ENCODE measurements around the genes TMEM82, ZBTB17 and FBXO42.

DNA sequence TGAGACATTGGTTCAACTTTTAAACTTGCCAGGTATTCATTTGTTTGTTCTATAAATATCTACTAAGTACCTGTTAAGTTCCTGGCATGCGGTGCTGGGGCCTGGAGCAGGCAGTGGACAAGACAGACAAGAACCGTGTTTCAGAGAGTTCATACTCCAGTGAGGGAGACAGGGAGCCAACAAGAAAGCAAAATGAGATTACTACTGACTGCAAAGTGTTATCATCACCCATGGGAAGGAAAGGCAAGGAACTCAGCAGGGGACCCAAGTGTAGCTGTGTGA, 39.1 kb upstream of the FHAD1 start:
- PRO-cap: no peak

DNA sequence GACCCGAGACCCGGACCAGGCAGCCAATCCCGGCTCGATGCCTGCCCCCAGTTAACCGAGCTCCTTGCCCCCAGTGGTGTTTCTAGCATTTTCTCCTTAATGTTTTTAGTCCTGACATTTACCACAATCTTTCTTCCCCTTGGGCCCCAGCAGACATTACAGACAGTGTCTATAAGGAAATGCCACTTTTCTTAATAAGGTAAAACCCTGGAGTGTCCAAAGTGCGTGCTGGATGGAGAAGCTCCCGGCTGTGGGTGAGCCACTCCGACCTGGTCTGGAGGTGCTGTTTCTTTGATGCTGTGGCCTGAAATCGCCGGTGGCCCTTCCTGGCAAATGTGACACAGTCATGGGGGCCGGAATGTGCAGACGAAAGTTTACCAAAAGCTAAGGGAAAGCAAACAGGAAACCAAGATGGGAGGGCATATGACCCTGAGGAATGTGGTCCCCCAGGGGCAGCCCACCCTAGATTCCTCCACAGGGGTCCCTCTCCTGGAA, 77.8 kb downstream of the FHAD1 start:
- PRO-cap: no peak

DNA sequence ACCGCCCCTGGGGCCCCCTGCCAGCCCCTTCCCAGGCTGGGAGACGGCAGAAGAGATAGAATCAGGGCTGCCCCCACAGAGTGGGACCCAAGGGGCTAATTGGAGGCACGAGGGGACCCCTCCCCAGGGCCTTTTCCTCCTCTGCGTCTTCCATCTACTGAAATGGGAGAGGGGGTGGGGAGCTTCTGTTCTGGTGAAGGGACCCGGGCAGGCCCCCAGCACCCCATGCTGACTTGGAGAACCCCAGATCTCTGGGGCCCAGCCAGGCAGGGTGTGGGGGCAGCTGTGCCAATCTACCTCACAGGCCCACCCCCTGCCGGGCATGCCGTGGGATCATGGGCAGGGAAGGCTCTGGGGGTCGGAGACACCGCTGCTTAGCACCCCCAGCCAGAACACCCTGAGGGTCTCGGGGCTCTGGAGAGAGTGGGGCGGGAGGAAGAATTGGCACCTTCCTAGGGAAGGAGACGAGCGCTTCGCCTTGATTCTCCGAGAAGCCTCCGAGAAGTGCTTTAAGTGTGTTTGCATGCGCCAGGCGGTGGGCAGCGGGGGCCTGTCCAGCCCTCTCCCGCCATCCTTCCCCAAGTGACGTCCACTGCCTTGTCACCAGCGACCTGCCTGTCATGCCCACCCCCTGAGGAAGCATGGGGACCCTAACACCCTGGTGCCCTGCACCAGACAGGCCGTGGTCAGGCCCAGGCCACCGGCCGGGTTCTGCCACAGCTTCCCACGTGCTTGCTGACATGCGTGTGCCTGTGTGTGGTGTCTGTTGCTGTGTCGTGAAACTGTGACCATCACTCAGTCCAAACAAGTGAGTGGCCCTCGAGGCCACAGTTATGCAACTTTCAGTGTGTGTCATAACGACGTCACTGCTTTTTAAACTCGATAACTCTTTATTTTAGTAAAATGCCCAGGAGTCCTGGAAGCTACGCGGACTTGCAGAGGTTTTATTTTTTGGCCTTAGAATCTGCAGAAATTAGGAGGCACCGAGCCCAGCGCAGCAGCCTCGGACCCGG, 8.8 kb upstream of the CTRC start:
- PRO-cap: no peak

GRCh38 chr1:15577554-15578109, 7.2 kb downstream of the AGMAT start:
- PRO-cap: no peak

DNA sequence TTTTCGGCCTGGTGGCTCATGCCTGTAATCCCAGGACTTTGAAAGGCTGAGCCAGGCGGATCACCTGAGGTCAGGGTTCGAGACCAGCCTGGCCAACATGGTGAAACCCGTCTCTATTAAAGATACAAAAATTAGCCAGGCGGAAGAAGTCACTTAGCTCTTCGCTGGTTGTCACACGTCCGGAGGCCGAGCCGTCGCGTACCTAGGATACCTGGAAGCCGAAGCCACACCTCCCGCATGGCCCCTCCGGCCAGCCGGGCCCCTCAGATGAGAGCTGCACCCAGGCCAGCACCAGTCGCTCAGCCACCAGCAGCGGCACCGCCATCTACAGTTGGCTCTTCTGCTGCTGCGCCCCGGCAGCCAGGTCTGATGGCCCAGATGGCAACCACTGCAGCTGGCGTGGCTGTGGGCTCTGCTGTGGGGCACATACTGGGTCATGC, 12.9 kb upstream of the DDI2 start:
- PRO-cap: no peak

- PRO-cap: no peak
Measured at GRCh38 chr1:15742251-15742881, at the start of gene TMEM82. Gene TMEM82 (plus strand): TSS chr1:15742499.

DNA sequence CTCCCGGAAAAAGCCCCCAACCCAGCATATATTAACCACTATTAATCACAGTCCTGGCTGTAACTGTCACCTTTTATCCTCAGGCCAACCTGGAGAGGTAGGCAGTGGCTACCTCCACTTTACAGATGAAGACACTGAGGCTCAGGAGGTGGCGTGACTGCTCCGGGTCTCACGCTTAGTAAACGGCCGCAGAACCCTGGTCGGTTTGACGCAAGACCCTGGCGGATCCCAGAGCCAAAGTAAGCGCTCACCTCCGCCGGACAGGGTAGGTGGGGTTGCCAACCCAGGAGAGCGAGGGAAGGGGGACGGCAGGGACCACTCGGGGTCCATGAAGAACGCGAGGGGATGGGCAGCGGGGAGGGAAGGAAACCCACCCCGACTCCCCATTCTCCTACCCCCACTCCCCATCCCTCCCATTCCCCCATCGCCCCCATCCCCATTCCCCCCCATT, 479 bp upstream of the FBLIM1 start:
- PRO-cap: bidirectional peak, plus-strand start outside the sequence, minus-strand start at position 339 of the sequence

- PRO-cap: unidirectional peak, plus-strand start at chr1:15837431; bidirectional peak, plus-strand start at chr1:15837598, minus-strand start at chr1:15837542
Measured at GRCh38 chr1:15836708-15837795, 10.5 kb upstream of the SPEN start.

DNA sequence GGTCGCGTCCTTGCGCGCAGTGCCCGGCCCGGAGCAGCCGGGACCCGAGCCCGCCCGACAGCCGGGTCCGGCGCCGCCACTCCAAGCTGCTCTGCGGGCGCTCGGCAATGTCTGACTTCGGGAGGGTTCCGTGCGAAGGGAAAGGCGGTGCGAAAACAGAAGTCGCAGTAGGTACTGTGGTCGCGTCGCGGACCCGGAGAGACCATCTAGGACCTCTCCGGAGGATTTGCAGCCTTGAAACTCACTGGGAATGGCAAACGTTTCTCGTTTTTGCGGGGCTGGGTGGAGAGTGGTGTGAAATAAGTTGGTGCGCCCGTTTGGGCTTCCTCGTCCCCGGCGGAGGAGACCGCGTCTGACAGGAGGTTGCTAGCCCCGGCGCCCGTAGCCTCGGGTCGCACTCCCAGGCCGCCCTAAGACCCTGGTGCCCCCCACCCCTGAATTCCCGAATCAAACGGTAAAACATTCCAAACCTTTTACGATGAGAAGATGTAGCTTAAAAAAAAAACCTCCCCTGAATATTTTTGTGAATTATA, 1.1 kb downstream of the SPEN start:
- PRO-cap: bidirectional peak, plus-strand start at position 170 of the sequence, minus-strand start at position 113 of the sequence; bidirectional peak, plus-strand start outside the sequence, minus-strand start at position 328 of the sequence

- PRO-cap: no peak
Measured at GRCh38 chr1:15919217-15919648, 56.7 kb downstream of the ZBTB17 start.

- PRO-cap: no peak
Measured at GRCh38 chr1:15947702-15948617, 27.9 kb downstream of the ZBTB17 start.

DNA sequence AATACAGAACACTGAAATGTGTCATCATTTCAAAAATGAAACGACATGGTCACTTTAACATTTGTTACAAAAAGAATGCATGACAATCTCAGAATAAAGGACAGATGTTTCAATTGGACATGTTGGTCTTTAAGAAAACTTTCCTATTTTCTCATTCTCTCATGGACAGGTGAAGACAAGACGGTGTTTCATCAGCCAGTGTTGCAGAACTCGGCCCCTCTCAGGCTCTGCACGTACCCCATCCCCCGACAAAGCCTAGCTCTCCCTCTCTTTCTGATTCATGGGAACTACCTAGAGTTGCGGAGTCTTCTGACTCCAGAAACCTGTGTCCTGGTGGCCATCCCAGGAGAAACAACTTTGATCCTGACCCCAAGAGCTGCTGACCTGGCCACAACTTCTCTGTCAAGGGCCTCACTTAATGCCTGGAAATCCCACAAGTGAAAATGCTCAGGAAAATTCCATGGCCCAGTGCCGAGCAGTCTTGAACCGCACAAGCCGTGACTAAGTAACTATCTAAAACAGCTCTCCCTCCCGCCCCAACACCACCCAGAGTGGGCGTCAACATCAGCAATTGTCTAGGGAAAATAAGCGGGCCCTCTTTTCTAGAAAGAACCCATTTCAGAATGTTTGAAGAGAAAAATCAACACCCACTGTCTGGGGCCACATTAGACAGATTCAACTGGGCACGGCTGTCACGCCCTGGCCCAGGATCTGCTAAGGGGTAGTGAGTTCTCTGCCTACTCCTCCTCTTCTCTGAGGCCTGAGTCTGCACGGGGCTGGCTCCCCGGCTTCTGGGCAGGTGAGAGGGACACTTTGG, 26.9 kb downstream of the ZBTB17 start:
- PRO-cap: no peak

- PRO-cap: no peak
Measured at GRCh38 chr1:15962258-15962603, 13.7 kb downstream of the ZBTB17 start.

DNA sequence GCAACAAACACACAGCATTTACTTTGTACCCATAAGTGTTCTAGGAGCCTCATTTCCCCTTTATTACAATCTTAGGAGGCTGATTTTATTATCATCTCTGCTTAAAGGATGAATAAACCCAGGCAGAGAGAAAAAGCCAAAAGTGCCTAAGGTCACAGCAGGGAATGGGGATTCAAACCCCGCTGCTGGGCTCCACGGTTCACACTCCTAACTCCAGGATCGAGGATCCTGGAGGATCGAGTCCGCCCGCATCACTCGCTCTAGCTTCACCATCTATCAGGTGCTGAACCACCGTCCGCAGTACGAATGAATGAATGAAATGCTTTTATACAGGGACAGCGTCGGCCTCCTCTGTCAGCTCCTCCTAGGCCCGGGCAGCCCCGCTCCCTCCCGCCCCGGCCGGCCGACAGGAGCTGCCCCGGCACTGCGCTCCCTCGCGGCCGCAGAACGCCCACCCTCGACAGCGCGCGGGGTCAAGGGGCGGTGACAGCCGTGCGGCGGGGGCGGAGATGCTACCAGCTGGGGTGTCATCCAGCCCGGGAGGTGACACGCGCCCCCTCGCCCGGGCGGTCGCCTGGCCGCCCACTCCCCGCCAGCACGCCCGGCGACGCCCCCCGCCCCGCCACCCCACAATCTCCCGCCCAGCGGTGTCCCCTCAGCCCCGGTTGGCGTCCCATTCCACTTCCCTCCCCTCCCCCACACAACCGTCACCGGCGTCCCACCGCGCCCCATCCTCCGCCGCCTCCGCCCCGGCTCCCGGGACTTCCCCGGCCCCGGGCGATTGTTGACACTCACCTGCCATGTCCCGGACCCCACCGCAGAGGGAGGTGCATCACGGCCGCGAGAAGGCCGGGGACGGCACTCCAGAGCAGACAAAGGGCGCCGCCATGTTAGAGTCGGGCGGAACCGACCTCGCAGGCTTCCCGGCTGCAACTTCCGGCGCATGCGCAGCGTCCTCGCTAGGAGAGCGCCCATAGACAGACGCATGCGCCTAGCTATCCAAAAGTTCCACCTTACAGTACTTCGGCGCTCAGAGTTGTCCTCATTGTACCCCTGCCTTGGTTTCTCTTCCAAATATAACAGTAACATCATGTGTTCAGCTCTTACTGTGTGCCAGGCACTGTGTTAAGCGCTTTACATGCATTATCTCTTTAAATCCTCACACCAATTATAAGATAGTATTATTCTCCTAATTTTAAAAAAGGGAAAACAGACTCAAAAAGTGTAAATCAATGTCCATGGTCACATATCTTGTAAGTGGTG, at the start of gene ZBTB17:
ZBTB17 (minus strand) TSS at position 914 of the 1,263 bp plus-strand sequence.
- PRO-cap: unidirectional peak, plus-strand start at position 175 of the sequence; unidirectional peak, plus-strand start at position 202 of the sequence; bidirectional peak, plus-strand start at position 254 of the sequence, minus-strand start at position 308 of the sequence; bidirectional peak, plus-strand start at position 486 of the sequence, minus-strand start at position 428 of the sequence; bidirectional peak, plus-strand start at position 1,011 of the sequence, minus-strand start at position 914 of the sequence

- PRO-cap: no peak
Measured at GRCh38 chr1:16083392-16083862, 10.0 kb upstream of the FAM131C start.

DNA sequence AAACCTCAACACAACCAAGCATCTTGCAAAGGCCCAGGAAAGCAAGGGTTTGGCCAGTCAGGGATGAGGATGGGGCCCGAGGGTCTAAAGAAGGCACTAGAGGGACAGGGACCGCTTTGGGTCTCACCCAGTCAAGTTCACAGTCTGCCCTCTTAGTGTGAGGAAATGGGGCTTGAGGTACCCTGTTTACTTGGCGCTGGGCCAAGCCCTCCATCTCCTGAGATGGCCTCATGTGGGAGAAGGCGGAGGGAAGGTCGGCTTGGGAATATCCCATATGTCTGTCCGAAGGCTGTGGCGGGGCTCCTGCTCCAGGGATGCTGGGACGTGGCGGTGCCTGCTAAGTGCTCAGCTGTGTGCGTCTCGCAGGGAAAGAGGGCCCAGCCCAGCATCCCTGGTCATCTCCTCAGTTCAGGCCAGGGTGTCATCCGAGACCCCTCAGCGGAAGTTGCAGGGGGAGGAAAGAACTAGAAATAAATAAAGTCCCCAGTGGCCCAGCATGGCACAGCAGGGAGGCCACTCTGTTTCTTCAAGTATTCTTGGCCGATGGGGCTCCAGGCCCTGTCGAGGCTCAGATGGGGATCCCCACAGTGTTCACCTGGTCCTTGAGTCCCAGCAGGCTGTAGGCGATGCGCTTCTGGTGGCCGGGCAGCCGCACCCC, 31.1 kb downstream of the EPHA2 start:
- PRO-cap: no peak

DNA sequence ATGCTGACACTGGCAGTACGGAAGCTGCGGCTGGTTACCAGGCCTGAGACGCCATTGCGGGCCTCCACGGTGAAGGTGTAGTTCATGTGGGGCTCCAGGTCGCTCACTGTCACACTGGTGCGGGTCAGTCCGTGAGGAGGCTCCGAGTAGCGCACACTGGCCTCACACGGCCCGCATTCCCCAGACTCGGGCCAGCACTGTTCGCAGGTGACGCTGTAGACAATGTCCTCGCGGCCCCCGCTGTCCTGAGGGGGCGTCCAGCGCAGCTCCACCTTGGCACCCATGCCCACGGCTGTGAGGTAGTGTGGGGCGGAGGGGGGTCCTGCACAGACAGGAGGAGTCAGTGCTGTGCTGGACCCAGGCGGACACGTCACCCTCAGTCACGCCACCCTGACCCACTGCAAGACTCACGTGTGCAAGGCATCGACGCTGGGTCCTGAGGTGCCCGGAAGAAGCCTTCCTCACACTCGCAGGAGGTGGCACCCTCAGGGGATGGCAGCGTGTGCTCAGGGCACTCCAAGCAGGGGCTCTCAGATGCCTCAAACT, 17.9 kb downstream of the EPHA2 start:
- PRO-cap: no peak

DNA sequence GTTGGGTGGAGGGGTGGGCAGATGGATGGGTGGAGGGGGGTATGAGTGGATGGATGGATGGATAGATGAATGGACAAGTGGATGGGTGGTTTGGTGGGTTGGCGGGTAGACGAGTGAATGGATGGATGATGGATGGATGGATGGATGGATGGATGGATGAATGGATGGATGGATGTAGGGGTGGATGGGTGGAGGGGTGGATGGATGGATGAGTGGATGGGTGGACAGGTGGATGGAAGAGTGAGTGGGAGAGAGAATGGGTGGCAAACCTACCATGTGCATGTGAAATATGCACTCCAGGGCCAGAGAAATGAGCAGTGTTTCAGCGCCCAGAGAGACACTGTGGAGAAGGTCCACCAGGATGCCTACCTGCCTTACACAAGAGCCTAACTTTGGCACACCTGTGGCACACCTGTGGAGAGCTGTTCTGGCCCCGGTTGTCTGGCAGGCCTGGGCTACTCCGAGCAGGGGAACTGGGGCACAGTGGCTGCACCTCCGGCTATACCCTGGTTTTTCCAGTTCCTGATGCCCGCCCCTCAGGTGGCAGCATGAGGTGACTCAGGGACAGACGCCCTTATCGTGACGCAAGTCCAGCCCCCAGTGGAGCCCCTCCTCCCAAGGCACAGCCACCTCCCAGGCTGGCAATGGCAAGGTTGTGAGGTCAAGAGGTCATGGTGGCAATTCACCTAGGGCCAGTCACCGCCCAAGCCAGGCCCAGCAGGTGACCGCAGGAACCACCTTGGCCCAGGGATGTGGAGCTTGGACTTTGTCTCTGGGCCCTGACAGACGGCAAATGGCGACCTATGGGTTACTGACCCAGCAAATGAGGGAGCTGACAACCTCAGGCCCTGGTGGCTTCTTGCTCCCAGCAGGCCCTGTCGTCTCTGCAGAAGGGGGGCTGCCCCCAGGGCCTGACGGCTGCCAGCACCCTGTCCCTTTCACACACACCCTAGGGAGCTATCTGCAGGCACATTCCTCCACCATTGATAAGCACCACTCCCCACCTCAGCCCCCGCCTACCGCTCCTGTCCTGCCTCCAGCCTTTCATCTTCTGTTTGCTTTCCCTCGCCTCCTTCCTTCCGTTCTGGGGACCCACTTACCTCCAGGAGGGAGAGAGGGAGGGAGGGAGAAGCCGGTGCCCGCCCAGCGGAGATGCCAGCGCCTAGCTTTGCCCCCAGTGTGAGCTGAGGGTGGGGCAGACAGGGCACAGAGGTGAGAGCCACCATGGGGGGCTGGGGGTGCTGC, 12.4 kb downstream of the EPHA2 start:
- PRO-cap: no peak

- PRO-cap: no peak
Measured at GRCh38 chr1:16243866-16244876, 7.2 kb upstream of the CPLANE2 start.

DNA sequence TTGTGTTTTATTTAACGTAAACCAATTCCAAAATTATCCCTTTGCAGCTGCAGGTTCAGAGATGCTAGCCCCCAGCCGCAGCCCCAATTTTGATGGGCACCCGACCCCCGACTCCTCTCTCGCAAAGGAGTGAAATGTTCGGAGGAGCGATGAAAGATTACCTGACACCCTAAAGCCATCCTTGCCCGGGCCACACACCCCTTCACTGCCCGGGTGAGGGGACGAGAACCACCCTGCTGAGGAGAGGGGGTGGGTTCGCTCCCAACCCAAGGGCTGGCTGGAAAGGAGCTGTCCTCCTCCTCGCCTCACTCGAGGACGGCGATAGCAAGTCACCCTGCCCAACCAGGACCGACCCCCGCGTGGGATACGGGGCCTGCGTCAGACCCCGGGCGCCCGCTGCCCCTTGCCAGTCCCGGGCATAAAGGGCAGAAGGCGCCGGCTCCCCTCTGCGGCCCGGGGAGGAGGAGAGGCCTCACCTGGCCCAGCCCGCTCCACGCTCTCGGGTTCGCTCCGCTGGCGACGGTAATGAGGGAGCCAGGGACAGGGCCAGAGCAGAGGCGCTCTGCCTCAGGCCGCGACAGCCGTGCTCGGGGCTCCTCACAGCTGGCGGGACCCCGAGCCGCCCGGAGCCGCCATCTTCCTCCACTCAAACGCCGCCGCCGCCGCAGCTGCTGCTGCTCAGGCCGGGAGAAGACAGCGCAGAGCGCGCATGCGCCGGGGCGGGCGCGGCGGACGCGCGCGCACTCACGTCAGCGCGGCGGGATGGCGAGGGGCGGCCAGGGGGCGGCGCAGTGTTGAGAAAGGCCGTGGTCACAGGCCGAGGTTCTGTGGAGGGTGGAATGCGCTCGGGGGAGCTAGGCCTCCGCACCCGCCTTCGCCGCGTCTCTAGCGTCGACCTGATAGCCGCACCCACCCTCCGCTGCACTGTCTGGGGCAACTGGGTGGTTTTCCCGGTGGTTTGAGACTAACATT, at the start of gene FBXO42:
FBXO42 (minus strand) TSS at position 702 of the 972 bp plus-strand sequence.
- PRO-cap: bidirectional peak, plus-strand start at position 409 of the sequence, minus-strand start at position 527 of the sequence; bidirectional peak, plus-strand start at position 813 of the sequence, minus-strand start at position 670 of the sequence